Progenitor cell of endocrine pancreas (in vitro differentiated cells): ENCODE results near the genes SERF1A and MAP1B.

DNA sequence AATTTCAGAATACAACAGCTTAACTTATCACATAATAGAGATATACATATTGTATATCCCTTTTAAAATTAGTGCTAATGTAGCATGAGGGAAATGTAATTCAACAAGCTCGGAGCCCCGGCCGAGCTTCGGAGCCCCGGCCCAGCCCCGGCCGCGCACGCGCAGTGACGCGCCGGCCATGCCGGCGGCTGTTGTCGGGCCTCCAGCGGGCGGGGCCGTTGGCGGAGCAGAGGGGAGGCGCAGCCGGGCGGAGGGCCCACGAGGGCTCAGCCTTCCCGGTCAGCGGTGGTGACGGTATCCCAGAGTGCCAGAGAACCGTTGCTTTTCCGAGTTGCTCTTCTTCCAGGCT is at the start of gene SERF1A:
Gene SERF1A (plus strand): TSS at position 164 of the 349 bp plus-strand sequence.
- PRO-cap: no peak

DNA sequence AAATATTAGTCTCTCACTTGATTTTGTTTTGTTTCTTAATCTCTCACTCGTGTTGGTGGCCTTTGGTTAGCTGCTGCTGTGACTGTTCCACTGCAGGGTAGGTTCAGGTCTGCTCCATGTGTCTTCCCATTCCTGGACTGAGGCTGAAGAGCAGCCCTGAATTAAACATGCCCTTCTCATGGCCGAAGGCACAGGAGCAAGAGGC is 2.1 kb downstream of the MCCC2 start:
- PRO-cap: no peak

DNA sequence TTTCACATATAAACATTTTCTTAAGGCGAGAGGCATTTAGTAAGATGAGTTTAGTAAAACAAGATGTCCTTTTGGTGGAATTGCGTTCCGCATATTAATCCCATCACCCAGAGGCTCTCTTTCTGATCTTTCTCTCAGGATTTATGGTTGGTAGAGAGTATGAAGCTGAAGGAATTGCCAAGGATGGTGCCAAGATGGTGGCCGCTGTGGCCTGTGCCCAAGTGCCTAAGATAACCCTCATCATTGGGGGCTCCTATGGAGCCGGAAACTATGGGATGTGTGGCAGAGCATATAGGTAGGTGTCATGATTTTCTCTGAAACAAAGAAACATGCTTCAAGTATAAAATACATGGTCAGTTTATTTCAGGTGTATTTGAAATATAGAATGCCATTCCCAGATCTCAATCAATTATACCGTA is 61.8 kb downstream of the MCCC2 start:
- PRO-cap: no peak

DNA sequence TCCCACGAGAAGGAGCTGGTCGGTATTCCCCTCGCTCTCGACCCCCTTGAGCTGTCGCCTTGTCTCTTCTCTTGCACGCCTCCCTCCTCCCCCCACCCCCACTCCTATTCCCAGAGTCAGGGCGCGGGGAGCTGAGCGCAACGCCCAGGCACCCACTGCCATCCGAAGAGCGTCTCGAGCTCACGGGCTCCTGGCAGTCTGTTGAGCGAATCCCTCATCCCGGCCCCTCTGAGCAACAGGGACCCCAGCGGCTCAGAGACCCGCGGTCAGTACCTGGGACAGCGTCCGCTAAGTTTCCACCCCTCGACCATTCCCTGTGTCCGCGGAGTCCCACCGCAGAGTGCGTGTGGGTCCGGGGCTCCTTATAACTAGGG is 347 bp downstream of the CARTPT start:
- PRO-cap: no peak

DNA sequence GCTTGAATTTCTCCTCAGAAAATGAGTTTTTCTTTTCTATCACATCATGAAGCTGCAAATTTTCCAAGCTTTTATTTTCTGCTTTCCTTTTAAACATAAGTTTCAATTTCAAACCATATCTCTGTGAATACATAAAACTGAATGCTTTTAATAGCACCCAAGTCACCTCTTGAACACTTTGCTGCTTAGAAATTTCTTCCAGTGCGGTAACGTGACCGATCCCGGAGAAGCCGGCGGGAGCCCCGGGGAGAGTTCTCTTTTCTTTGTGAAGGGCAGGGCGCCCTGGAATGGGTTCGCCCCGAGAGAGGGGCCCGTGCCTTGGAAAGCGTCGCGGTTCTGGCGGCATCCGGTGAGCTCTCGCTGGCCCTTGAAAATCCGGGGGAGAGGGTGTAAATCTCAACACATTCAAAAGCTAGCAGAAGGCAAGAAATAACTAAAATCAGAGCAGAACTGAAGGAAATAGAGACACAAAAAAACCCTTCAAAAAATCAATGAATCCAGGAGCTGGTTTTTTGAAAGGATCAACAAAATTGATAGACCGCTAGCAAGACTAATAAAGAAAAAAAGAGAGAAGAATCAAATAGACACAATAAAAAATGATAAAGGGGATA is 131.7 kb downstream of the CARTPT start:
- PRO-cap: no peak

- PRO-cap: no peak
Observed at GRCh38 chr5:71892024-71892269, 172.9 kb downstream of the CARTPT start.

DNA sequence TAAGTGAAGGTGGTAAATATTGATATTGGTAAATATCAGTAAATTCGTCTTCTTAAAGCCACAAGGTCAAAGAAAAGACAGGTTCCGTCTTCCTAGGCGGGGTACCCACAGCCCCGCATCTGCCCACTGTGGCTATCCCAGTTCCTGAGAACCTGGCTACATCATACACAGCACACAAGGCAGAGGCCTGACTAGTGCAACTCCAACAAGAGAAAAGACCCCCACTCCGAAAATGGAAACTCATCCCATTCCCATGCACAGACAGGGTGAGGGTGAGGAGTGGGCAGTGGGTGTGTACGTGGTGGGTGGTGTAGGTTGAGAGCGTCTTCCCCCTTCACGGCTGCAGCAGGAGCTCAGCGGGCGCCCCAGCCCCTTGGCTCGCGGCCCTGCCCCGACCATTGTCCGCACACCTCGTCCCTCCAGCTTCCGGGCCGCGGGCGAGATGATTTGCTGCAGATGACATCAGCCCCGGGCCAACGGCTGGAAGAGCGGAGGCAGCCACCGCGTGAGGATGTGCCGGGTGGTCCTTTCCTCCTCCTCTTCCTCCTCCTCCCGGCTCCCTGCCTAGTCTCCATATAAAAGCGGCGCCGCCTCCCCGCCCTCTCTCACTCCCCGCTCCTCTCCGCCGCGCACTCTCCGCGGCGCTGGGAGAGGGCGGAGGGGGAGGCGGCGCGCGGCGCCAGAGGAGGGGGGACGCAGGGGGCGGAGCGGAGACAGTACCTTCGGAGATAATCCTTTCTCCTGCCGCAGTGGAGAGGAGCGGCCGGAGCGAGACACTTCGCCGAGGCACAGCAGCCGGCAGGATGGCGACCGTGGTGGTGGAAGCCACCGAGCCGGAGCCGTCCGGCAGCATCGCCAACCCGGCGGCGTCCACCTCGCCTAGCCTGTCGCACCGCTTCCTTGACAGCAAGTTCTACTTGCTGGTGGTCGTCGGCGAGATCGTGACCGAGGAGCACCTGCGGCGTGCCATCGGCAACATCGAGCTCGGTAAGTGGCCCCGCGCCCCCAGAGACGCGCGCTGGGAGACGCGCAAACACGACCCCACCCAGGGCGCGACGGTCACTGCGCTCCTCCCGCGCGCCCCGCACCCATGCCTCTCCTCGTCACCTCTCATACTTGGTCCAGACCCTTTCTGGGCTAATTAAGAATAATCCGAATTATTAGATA is at the start of gene MAP1B:
Gene MAP1B (plus strand): TSS at position 747 of the 1,167 bp plus-strand sequence.
- PRO-cap: bidirectional peak, plus-strand start at position 455 of the sequence, minus-strand start at position 400 of the sequence; bidirectional peak, plus-strand start at position 752 of the sequence, minus-strand start at position 624 of the sequence

DNA sequence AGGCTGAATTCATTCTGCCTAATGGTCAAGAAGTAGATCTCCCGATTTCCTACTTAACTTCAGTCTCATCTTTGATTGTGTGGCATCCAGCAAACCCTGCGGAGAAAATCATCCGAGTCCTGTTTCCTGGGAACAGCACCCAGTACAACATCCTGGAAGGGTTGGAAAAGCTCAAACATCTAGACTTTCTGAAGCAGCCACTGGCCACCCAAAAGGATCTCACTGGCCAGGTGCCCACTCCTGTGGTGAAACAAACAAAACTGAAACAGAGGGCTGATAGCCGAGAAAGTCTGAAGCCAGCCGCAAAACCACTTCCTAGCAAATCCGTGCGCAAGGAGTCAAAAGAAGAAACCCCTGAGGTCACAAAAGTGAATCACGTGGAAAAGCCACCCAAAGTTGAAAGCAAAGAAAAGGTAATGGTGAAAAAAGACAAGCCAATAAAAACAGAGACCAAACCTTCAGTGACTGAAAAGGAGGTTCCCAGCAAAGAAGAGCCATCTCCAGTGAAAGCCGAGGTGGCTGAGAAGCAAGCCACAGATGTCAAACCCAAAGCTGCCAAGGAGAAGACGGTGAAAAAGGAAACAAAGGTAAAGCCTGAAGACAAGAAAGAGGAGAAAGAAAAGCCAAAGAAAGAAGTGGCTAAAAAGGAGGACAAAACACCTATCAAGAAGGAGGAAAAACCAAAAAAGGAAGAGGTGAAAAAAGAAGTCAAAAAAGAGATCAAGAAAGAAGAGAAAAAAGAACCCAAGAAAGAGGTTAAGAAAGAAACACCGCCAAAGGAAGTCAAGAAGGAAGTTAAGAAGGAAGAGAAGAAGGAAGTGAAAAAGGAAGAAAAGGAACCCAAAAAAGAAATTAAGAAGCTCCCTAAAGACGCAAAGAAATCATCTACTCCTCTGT is 87.7 kb downstream of the MAP1B start:
- PRO-cap: no peak

DNA sequence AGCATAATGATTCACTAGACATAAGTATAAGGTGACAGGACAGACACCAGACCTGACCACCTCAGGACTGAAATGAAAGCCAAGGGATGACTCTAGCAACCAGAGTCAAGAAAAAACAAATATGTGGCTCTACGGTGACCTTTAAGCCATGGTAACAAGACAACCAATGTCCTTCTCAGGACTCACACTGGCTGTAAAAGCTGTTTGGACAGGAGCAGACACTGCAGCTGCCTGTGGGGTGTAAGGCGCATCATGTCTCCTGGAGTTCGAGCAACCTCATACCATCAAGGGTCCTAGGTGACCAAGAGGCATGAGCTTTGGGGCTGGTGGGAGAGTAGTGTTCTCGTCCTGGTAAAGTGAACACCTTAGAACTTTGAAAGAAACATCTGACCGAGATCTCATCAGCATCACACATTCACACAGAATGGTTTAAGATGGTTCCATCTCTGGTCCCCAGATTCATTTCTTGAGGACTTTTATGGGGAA is 94.8 kb downstream of the MRPS27 start:
- PRO-cap: no peak

DNA sequence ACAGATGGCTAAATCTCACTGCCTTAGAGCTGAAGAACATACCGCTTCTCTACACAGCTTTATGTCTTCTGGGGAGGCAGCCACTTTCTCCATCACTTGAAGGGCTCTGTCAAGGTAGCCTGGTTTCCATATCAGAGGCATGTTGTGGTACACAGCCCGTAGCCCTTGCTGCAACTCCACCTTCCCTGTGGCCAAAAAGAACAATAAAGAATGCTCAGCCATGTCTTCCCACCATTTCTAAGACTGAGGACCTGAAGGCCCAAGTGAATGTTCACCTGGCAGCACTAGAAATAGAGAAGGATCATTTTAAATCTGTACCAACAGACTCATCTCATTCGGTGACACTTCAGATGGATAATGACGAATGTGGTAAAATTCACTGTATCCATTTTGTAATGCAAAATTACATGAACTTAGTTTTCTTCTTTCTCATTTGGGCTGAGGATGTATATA is 94.0 kb downstream of the MRPS27 start:
- PRO-cap: no peak

- PRO-cap: no peak
Observed at GRCh38 chr5:72281878-72282664, 38.0 kb downstream of the MRPS27 start.

DNA sequence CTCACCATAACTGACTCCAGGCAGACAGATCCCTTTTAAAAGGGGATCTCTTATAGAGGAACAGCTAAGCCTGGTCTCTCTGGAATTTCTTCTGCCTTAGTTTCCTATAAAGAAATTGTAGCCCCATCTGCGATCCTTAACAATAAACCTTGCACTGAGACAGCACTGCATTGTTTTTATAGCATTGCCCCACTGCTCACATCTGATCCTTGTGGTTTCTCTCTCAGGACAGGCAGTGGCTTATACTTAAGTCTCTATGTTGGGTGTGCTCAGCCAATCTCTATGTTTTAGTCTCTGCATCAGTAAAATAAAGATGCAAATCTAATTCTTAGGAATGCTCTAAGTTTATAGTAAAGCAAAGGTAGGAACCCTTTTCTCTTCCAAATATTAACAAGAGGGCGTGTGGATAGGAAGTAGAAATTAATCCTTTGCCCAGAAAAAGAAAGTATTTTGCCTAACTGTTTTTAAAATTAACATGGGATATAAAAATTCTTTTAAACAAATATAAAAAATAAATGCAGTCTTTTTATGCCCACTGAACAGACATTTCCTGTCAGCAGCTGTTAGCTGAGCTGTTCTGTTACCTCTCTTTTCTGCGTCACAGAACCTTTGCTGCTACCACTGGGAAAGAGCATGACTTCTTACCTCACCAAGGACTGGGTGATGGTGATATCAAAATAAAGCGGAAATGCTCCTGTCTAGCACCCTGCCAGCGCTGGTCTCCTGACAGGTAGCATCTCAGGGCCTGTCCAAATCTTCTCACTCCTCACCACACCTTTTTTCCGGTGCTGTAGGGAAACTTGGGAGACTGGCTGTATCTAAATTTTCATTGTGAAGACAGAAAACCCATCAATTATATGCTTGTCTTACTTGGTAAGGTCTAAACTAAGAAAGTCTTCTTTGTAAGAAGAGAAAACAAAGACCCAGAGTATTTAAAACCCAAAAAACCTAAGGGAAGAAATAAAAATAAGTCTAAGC is 29.4 kb downstream of the MRPS27 start:
- PRO-cap: no peak

DNA sequence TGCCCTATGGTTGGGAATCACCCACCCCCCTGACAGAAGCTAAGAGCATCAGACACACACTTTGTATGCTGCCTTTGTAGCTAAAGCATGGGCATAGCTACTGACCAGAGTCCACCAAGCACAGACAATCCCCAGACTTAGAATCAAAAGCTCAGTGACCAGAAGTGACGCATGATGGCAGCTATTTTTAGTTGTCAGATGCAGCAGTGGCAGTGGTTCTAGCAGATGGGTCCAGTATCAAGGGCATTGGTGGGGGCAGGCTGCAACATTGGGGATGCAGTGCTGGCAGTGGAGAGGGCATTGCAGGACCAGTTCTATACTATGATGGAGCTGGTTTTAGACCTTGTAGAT is 53.2 kb upstream of the ZNF366 start:
- PRO-cap: no peak

GRCh38 chr5:72599378-72600006 is 92.3 kb upstream of the ZNF366 start:
- PRO-cap: no peak

- PRO-cap: no peak
Observed at GRCh38 chr5:72815859-72816064, 699 bp upstream of the TNPO1 start.

- PRO-cap: no peak
Observed at GRCh38 chr5:72818696-72819333, 2.4 kb downstream of the TNPO1 start.

DNA sequence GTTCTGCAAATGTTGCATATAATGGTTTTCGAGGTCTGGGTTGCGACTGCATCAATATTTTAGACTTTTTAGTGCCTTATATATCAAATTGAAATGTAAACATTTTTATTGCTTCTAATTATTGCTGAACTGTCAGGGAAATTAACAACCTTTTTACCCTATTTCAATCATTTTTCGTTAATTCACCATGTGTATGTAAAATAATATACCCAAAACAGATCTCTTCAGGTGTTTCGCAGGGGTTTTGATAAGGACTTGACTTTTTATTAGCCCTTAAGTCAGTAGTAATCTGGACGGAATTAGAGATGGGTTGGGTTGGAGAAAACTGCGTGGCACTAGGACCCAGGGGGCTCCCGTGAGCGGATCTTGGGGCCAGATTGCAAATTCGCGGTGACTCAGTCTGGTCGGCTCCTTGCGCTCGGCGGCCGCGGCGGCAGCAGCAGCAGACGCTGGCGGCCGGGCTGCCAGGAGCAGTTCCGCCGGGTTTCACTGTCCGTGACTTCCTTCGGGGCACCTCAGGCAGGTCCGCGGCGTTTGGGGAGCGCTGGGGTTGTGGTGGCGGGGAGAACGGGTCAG is 31.4 kb downstream of the TNPO1 start:
- PRO-cap: unidirectional peak, plus-strand start at position 451 of the sequence

- PRO-cap: no peak
Observed at GRCh38 chr5:72937723-72938779, 17.8 kb upstream of the FCHO2 start.

DNA sequence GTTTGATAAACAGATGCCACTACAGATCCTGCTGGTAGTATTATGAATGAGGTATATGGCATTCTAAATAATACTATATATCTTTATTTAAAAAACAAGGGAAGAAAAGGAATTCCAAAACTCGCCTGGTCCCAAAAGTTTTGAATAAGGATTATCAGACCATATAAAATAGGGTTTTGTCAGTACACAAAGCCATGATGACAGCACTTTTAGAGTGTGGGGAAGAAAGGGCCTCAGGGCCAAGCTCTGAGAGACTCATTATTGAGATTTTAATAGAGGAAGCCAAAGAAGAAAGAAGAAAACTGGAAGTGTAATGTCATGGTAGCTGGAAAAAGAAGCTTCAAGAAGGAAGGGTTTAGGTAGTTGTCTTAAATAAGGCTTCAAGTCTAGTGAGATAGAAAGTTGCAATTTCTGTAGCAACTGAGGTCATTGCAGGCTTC is 53.0 kb downstream of the FCHO2 start:
- PRO-cap: no peak

GRCh38 chr5:73126425-73126920 is 6.1 kb downstream of the TMEM171 start:
- PRO-cap: no peak